Frontal cortex (tissue), 2 donors: ENCODE measurements around the gene COPRS.

- RAMPAGE, long total RNA, result no peak
Measured at GRCh38 chr17:31431997-31432693, 40.7 kb downstream of the RAB11FIP4 start.

DNA sequence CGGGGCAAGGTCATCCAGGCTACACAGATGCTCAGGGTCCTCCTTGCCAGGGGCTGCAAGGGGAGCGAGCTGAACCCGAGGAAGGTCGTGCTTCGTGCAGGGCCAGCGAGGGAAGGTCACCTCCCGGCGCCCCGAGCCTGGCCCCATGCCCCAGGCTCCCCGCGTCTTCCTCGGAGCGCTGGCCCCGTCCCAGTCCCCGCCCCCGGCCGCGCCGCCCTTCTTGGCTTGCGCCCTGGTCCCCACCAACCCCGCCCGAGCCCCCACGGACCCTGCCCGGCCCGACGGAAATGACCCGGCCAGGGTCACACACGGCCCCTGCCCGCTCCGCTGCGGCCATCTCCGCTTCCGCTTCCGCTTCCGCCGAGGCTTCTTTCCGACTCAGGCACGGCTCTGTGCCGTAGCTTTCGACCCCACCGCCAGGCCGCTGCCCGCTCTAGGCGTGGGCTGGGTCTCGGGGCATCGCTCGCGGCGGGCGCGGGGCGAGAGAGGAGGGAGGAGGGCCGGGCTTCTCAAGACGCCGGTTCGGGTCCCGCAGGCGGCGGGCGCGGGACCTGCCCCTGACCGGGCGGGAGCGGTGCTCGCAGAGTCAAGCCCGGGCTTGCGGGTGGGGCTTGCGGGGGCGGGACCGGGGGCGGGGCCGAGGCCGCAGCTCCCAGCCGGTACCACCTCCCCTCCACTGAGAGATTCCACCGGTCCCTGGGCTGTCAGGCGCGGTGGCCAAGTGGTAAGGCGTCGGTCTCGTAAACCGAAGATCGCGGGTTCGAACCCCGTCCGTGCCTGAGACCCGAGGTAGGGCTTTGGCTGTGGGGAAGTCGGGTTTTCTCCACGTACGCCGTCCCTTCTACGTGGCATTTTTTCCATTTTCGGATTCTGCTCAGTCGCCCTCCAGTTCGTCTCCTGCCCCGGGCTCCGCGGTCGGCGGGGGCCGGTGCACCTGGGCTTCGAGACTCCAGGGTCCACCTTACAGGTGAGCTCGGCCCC lies 158.2 kb downstream of the RAB11FIP4 start:
- RAMPAGE, long total RNA, result no peak

- RAMPAGE, long total RNA, result no peak
Measured at GRCh38 chr17:31581950-31582694, 190.6 kb downstream of the RAB11FIP4 start.

DNA sequence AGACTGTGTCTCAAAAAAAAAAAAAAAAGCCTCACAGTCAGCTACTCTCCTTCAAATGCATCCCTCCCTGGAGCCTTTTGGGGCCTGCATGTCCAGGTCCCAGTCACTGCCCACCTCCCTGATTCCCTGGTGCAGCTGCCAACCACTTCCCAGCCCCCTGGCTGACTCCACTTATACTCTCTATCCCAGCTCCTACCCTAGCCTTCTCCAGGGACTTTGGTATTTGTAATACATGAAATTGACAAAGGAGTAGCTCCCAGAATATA lies 209.1 kb downstream of the COPRS start:
- RAMPAGE, long total RNA, result no peak

- RAMPAGE, long total RNA, result no peak
Measured at GRCh38 chr17:31752268-31752467, 106.9 kb downstream of the COPRS start.

DNA sequence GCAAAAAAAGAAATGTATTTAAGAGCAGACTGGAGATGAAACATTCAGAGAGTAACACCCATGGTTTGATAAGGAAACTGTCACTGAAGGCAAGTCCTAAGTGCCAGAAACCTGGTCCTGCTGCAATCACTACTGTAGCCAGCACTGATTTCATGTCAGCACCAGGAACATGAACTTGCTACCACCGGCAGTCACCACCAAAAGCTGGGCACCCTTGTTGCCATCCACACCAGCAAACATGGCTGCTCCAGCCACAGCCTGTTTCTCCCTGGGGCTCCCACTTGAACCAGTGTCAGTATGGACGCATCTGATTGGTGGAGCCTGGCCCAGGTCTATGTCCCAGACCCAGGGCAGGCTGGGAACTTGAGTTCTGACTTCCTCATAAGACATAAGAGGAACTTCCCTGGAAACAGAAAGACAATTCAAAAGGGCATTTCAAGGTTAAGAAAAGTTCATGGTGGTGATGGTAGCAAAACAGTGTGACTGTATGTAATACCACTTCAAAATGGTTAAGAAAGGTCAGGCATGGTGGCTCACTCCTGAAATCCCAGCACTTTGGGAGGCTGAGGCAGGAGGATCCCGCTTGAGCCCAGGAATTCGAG lies 56.5 kb downstream of the COPRS start:
- RAMPAGE, long total RNA, result no peak

DNA sequence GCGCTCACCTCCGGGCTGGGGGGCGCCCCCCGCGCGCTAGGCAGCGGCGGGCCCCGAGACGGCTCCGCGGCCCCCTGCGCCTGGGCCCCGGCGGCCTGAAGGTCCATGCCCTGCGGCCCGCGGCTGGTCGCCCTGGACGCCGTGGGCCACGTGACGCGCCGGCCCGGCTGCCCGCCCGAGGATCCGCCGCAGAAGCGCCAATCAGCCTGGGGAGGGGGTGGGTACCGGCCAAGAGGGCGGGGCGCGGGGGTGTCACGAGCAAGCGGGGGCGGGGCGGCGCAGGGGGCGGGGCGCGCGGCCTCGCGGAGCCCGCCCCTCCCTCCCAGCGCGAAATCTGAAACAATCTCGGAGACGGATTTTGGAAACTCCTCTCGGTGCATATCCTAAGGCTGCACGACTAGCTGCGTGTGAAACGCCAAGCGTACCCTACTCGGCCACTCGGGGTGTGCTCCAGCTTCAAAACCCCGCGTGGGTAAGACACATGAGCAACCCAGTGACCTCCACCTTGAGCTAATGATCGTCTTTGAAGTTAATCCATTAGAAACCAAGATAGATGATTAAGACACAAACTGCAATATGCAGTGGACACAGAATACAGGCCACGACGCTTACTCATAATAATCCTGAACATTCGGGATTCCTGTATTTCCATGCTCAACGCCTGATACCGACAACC lies at the start of gene COPRS:
TSS of gene COPRS (minus strand) at position 152 of the 676 bp plus-strand sequence.
- RAMPAGE, long total RNA, result no peak

DNA sequence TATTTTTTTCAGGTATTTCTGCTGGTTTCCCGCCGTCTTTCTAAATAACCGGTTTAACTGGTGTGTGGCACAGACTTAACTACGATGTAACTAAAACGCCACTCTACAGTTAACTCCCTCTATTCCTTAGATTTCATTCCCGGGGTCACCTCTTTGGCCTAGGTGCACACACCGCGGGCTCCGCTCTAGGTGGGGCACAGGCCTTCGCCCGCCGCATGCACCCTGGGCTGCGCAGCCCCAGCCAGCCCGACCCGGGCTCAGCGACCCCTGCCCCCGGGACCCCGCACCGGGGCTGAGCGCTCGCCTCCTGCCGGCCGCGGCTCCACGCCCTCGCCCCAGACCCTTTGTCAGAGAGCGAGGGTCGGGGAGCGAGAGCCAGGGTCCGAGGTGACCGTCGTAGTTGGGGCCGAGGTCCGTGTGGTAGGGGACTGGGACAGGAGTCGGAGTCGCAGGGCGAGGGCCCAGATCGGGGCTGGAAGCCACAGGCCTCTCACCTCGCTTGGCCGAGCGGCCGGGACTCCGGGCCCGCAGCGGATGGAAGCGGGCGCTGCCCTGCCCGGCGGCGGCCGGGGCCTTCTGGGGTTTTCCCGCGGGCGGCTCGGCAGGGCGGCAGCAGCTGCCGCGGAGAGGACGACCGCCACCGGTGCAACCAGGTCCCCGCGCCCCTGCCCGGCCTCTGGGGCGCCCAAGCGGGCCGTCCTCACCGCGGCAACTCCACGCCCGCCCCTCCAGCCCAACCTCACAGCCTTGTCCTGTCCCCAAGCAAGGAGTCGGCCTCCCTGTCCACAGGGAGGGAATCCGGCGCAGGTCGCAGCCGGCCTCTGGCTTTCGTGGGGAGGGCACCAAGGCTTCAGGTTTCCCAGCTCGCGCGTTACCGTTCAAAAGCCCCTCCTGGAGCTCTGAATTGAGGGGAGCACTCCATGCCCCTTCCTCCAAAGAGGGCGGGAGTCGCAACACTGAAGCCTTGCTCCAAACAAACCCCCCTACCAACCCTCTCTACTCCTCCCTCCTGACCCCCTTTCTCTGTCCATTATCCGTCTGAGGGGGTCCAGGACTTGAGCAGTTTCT lies 15.5 kb upstream of the UTP6 start:
- RAMPAGE, long total RNA, result no peak

DNA sequence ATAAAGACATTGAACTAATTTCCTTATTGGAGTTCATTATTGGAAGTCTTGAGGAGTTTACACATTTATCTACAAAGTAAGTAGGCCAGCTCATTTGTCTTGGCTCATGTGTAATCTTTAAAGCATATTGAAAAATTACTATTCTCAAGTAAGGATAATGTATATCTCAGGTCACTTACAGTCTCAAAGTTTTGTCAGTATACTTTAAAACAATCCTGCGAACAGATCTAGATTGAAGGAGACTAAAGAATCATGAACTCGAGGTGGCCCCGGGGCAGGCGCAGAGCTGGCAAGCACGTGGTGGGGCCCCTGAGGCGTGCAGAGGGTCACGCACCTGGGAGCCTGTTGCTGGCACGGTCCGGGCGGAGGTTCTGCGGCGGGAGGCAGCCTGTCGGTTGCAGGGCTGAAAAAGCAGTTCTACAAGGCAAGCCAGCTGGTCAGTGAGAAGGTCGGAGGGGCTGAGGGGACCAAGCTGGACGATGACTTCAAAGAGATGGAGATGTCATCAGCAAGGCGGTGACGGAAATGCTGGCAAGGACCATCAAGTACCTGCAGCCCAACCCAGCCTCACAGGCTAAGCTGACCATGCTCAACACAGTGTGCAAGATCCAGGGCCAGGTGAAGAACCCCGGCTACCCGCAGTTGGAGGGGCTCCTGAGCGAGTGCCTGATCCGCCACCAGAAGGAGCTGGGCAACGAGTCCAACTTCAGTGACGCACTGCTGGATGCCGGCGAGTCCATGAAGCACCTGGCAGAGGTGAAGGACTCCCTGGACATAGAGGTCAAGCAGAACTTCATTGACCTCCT lies 33.1 kb downstream of the LRRC37B start:
- RAMPAGE, long total RNA, result no peak

DNA sequence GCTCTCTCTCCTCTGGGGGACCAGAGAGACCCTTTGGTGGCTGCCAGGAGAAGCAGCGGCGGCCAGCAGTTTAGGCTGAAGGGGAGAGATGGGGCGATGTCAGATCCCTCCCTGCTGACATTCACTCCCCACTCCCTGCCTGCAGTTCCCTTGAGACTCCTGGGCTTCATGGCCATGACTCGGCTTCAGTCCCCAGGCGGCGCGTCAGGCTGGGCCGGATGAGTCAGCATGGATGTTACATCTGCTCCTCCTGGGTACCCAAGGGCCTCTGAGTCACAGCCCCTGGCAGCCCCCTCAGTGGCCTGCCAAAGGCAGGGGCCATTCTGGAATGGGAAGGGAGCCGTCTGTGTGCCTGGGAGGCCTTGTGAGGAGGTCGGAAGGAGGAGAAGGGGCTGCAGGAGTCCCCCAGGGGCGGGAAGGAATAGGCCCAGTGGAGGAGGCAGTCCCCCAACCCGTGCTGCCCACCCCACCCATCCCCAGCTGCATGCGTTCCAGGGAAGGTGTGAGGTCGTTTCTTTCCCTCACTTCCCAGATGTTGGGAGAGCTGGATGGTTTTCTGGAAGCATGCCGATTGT lies 9.5 kb downstream of the RHBDL3 start:
- RAMPAGE, long total RNA, result no peak

- RAMPAGE, long total RNA, result no peak
Measured at GRCh38 chr17:32279726-32280413, 14.2 kb downstream of the RHBDL3 start.

GRCh38 chr17:32280834-32281619 lies 15.4 kb downstream of the RHBDL3 start:
- RAMPAGE, long total RNA, result no peak

DNA sequence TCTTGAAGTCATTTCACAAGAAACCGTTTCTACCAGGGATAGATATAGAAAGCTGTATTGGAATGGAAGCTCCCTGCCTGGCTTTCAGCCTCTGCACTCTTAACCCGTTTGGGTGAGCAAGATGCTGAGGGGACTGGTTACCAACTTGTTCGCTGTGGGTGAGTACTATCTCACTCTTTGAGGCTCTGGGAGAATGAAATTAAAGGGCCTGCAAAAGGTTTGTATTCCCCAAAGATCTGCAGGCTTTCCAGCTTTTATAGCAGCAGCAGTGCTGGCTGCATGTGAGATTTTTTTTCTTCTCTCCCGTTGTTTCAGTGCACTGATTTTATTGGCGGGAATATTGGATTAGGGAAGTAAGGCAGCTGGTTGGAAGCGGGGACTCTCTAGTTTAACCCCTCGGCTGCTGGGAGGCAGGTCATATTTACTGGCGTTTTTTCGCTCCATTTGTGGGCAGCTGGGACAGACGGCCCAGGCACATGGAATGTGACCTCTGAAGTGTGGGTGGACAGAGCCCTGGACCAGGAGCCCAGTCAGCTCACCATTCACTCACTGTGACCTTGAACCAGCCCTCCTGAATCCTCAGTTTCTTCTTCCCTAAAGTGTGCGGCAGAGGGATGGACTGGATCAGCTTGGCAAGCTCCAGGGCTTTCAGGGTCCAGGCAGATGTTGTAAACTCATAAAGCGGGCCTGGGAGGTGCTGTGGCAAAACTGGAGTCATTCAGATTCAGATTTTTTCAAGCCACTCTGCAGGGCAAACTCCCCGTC lies 30.8 kb downstream of the C17orf75 start:
- RAMPAGE, long total RNA, result no peak

GRCh38 chr17:32381545-32382210 lies 31.7 kb downstream of the ZNF207 start:
- RAMPAGE, long total RNA, result no peak

GRCh38 chr17:32489125-32490039 lies 2.6 kb downstream of the CDK5R1 start:
- RAMPAGE, long total RNA, result no peak

GRCh38 chr17:32526608-32527036 lies 39.8 kb downstream of the CDK5R1 start:
- RAMPAGE, long total RNA, result no peak

DNA sequence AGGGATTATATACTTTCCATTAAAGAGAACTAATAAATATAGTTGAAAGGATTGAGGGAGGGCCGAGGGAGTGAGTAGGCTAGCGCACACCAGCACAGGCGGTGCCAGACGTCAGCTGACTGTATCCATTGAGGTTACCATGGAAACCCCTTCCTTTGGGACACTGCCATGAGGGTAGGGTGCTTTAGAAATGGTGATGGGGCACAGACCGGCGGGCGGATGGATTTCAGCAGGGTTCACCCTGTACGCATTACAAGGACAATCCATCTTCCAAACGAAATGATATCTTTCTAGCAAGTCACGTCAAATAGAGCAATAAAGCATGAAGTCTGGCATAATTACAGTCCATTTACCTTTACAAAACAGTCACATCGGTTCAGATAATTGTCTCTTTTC lies 140.4 kb downstream of the CDK5R1 start:
- RAMPAGE, long total RNA, result no peak

GRCh38 chr17:32772848-32773740 lies 103.8 kb downstream of the MYO1D start:
- RAMPAGE, long total RNA, result no peak

DNA sequence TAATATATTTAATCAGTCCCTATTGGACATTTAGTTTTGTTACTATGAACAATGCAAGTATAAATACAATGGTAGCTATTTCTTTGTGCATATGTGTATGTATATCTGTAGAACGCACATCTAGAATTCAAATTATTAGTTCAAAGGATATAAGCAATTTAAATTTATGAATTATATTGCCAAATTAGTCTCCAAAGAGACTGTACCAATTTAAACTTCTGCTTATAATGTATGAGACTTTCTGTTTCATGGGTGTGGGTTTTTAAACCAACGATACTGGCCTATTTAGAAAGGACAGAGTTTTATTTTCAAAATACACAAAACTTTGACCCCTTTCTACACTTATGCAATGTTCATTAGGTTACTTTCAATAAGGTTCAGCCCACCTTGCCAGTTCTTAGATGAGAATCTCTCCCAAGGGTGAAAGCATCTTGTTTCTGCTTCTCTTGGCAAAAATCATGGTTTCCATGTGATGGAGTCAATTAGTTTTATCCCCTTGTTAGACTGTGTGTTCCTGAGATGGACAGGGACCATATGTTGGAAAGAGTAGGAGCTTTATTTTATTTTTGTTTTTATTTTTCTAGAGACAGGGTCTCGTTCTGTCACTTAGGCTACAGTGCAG lies 84.7 kb downstream of the MYO1D start:
- RAMPAGE, long total RNA, result no peak

- RAMPAGE, long total RNA, result no peak
Measured at GRCh38 chr17:32806687-32807026, 70.3 kb downstream of the MYO1D start.